H4 (cell line): Measurements from ENCODE around the gene MFSD4B.

GRCh38 chr6:110815976-110816477 is 758 bp upstream of the CDK19 start:
- RAMPAGE, long total RNA, result no peak

DNA sequence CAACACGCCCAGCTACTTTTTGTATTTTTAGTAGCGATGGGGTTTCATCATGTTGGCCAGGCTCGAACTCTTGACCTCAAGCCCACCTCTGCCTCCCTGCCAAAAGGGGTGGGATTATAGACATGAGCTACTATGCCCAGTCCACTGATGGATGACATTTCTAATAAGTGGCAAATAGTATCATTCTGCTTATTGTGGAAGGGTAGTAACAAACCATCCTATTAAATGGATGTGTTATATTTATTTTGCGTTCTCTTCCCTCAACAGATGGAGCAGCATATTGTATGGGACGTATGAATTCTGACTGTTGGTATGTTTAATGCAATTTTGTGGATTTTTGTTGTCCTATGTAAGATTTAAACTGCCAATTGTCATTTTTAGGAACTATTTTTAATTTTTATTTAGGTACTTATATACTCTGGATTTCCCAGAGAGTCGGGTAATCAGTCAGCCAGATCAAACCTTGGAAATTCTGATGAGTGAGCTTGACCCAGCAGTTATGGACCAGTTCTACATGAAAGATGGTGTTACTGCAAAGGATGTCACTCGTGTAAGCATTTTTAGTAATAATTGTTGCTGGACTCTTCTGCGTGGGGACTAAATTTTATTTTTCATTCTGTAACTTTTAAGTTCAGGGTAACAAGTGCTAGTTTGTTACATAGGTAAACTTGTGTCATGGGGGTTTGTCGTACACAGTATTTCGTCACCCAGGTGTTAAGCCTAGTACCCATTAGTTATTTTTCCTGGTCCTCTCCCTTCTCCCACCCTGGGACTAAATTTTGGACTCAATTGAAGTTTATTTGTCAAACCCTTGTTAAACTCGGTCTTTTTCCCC is 17.5 kb downstream of the AMD1 start:
- RAMPAGE, long total RNA, result no peak

- RAMPAGE, long total RNA, result no peak
These were observed 524 bp upstream of the GTF3C6 start for GRCh38 chr6:110958052-110958312.

DNA sequence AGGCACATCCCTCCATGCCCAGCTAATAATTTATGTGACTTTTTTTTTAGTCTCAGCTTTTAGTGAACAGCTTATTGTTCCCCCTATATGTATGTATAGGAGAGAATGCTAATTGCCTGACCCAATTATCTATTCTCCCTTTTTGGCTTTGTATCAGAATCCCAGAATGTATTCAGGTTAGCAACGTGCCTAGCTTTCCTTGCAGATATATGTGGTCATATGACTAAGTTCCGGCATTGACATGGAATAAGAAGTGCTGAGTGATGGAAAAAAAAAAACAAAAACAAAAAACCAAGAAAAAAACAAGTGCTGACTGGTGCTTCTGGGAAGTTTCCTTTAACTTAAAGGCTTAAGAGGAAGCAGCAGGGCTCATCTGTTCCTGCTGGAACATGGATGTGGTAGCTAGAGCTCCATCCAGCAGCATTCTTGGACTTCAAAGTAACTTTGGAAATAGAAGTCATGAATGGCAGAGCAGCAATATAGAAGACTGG is 10.4 kb upstream of the RPF2 start:
- RAMPAGE, long total RNA, result no peak

DNA sequence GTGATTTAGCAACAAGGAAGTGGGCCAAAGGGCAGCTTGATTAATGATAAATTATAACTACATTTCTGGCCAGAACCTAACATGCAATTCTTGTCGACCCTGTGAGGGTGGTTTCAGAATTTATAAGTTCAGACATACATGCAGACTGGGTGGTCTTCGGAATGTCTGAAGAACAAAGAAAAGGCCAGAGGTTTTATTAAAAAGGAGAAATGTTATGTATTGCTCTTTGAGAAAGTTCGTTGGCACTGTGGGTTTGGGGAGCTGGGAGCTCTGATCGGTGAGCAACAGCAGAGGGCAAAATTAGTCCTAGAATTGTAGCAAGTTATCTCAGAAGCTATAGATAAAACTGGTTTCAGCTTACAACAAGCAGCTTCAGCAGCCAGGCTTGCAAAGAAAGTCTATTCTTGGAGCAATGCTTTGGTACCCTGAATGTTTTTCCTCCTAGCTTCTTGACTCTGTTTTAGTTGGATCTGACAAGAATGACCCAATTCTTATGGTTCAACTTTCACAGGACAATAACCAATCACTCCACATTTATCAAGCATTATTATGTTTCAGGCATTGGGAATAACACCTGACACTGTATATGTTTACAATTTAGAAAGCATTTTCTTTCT is 50.9 kb downstream of the RPF2 start:
- RAMPAGE, long total RNA, result no peak

- RAMPAGE, long total RNA, result no peak
These were observed 11.2 kb upstream of the SLC16A10 start for GRCh38 chr6:111075993-111076518.

GRCh38 chr6:111258516-111259821 is at the start of gene MFSD4B:
Gene MFSD4B (plus strand): TSS chr6:111259339.
- RAMPAGE, long total RNA, result start-site peak on the plus strand at chr6:111259350-111259359, 7 reads

- RAMPAGE, long total RNA, result no peak
These were observed 95.3 kb downstream of the REV3L start for GRCh38 chr6:111387442-111388381.

- RAMPAGE, long total RNA, result no peak
These were observed 20.6 kb upstream of the REV3L start for GRCh38 chr6:111503536-111504052.

DNA sequence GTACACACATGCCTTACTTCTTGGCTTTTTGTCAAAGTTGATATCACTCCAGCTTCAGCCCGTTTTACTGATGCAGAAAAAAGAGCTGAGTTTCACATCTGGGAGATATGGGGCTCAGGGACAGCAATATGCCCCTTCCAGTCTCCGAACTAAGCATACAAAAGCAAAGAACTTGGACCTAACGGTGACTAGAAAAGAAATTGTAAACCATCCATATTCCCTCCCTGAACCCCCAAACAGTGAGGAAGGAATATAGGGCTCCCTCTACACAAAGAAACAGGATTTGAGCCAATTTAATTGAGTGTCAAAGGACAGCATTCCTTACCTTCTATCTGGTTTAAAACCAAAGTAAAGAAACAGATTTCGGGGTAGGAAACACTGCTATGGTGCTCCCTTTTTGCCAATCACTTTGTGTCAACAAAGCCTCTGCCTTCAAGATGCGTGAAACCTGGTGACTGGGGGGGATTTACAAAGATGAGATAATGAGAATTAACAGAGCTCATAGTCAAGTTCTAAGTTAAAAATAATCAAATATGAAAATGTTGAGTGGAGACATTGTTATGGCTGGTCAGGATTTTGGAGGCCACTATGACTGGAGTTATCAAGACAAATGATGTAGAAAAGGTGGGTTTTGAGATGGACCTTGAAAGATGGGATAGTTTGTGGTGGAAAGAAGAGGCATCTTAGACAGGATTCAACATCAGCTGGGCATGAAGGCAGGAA is 45.5 kb upstream of the REV3L start:
- RAMPAGE, long total RNA, result no peak

GRCh38 chr6:111534228-111534821 is 51.3 kb upstream of the REV3L start:
- RAMPAGE, long total RNA, result no peak

DNA sequence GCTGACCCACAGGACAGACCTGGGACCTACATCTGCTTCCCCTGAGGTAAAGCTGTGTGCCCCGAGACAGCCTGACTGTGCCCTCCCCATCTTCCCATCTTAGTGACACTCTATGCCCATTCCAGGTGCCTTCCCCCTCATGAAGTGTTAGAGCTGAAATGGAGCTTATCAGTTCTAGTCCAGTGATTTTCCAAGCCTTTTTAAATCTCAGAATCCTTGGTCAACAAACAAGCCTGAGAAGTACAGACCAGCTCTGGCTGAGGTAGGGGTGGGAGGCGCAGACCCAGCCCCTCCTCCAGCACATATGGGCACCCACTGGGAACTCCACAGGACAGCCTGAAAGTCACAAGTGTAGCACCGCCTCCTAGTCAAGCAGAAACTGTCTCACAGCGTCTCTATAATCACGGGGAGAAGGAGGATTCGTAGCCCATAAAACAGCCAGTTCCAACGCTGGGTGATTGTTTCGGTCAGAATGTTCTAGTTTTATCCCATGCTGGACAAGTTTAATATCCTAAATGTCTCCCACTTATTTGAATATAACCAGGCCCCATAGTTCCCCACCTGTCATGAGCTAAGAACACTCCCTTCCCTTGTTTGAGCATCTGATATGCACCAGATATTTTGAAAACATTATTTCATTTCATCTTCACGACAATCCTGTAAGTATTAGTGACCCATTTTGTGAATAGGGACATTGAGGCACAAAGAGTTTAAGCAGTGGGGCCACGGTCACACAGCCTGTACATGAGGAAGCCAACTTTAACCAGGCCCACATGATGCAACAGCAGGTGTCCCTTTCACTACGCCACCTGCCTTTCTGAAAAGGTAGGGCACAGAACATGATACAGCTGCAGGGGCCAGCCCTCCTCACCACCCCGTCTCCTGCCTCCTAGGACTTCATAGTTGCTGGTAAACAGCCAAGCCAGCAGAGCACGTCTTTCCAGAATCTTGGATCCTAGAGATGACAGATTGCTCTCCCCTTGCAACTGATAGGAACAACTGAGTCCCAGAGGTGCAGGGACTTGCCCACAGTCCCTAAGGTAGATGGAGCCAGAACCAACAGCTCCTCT is 40.1 kb downstream of the TRAF3IP2 start:
- RAMPAGE, long total RNA, result no peak

- RAMPAGE, long total RNA, result no peak
These were observed 38.6 kb downstream of the TRAF3IP2 start for GRCh38 chr6:111566767-111567769.

DNA sequence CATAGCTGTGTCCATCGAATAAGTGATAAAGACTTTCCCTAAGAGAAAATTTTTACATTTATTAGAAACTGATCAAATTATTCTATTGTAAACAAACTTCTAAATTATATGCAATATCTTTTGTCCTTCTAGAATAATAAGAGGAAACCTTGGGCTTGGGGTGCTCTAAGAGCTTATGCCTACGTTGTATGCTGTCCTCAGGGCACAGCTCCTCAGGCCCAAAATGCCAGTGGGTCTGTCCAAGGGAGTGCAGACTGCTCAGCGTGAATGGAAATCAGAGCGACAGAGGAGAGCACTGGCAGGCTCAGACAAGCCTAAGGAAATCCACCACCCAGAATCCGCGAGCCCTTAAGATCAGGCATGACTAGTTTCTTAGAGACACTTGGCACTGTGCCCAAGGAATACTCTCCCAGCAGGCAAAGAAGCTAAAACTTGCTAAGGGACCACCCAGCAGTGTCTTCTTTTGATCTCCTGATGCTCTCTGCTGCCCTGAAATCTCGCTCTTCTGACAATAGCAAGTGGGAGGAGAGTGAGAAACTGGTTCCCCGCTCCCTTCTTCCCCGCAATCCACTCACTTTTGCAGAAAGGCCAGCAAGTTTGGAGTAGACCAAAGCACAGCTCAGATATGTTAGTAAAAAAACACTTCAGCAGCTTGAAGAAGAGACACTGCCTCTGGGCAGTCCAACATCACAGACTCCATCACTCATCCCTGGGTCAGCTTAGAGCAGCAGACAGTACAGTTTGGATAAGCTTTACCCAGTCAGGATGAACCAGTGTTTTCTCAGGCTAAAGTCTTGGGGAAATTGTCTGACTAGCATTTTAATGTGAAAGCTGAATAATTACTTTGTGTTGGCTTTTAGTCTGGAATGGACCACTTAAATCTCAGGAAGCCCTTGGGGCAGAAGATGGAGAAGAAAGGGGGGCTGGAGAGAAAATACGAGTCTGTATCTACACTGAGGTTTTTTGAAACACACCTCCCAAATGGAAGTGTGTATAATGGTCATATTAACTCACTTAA is 32.4 kb downstream of the TRAF3IP2 start:
- RAMPAGE, long total RNA, result no peak

DNA sequence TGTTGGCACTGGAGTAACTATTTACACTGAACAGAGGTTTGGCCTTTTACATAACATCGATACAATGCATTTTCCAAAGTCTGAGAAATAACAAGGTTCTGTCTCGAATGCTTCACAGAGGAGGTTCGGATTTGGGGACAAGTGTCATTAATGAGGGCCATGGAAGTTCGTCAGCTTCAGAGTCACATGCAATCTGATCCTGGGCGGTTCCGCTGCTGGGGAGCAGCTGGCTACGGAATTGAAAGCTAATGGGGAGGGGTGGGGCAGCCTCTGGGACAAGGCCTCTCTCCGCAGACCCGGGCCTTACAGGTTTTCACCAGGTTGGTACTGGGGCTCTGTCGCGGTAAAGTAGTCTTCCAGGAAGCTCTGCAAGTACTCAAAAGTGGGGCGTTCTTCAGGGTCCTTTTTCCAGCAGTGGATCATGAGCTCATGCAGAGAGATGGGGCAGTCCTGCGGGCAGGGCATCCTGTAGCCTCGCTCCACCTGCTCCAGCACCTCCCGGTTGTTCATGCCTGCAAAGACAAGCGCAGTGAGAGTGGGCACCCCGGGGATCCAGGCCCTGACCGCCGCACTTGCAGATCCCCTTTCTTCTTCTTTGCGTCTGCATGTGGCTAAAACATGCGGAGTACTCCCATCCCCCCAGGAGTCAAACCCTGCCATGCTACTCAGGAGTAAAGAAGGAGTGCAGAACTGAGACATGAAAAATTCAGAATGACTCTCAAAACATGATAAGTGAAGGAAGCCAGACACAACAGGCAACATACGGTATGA is 55.9 kb upstream of the TRAF3IP2 start:
- RAMPAGE, long total RNA, result no peak

- RAMPAGE, long total RNA, result no peak
These were observed 84.5 kb upstream of the TRAF3IP2 start for GRCh38 chr6:111690122-111690601.

GRCh38 chr6:111734325-111734656 is 128.6 kb upstream of the TRAF3IP2 start:
- RAMPAGE, long total RNA, result no peak

DNA sequence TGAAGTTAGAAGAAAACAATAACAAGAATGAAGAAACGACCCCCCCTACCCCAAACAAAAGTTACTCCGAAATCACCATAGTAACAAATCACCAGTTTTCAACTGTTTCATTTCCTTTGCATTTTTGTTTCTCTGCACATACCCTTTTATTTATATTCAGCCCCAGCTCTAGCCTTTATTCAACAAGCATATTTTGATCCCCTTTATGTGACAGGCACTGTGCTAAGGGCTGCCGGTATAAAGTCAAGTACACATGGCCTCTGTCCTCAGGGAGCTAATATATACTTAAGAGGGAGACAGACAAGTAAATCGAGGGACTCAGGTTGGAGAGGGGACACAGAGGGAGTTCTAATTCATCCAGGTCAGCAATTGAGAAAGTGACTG is 129.0 kb upstream of the TRAF3IP2 start:
- RAMPAGE, long total RNA, result no peak

- RAMPAGE, long total RNA, result no peak
These were observed 109.0 kb downstream of the FYN start for GRCh38 chr6:111764065-111764810.

DNA sequence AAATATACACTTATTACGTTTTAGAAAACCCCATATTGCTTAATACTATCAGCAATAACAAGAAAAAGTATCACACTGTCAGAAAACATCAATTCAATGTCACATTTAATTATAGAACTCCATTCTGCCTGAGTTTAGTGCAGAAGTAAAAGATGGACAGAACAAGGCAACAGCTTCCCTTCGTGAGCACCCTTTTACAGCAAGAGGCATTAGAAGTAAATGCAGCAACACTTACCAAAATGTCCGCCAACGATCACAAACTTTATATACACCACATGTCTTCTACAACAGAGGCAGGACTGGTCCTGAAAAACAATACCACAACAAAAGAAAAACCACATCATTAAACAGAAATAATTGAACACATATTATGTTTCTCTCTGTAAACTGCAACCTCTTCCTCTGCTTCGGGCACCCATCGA is 92.9 kb downstream of the FYN start:
- RAMPAGE, long total RNA, result no peak